Hematopoietic multipotent progenitor cell (in vitro differentiated cells): ENCODE data around the gene PKNOX1.

- CAGE, long polyA plus RNA, result no peak
These were observed 40.1 kb downstream of the RSPH1 start for GRCh38 chr21:42455832-42456352.

- CAGE, long polyA plus RNA, result no peak
These were observed 34.2 kb downstream of the RSPH1 start for GRCh38 chr21:42461715-42462409.

DNA sequence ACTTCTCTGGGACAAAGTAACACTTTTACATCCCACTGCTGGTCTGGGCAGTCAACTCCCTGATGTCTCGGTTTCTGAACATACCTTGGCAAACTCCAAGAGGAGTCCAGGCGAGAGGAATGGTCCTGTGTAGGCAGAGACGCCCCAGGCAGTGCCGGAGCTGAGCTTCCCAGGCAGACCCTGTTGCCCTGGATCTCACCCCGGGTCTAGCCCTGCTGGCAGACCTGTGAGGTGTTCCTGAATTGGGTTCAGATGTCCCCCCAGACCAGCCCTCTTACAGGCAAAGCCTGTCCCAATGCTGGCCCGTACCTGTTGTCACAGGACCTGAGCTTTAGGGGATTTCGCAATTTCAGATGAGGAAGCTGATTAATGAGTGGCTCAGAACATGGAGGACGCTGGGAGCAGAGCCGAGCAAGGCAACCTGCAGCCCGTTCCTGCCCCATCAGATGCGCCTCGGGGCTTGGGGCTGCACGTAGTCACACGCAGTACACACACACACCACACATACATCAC, 38.6 kb upstream of the PDE9A start:
- CAGE, long polyA plus RNA, result no peak

DNA sequence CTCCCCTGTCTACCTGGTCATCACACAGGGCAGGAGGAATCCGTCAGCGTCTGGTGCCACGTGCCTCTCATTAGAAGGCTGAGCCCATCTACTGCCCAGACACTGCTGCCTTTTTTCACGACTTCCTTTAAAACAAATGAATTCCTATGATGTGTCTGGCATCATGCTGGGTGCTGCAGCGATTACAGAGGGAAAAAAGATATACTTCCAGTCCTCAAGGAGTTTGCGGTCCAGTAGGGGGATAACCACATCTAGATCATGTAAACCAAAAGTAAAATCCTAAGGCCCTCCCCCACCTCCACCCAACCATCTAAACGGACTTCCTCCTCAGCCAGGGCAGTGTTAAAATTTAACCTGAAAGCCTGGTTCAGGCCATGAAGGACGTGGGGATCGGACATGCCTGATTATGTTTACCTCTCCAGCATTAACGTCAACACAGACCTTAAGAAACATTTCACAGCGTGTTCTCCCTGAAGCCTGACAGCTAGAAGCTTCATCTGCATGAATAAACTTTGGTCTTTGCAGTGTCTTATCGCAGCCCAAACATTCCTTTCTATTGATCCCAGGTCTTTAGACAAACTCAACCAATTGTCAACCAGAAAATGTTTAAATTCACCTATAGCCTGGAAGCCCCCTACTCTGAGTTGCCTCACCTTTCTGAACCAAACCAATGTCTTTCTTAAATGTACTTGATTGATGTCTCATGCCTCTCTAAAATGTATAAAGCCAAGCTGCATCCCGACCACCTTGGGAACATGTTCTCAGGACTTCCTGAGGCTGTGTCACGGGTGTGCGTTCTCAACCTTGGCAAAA, 29.0 kb upstream of the PDE9A start:
- CAGE, long polyA plus RNA, result no peak

DNA sequence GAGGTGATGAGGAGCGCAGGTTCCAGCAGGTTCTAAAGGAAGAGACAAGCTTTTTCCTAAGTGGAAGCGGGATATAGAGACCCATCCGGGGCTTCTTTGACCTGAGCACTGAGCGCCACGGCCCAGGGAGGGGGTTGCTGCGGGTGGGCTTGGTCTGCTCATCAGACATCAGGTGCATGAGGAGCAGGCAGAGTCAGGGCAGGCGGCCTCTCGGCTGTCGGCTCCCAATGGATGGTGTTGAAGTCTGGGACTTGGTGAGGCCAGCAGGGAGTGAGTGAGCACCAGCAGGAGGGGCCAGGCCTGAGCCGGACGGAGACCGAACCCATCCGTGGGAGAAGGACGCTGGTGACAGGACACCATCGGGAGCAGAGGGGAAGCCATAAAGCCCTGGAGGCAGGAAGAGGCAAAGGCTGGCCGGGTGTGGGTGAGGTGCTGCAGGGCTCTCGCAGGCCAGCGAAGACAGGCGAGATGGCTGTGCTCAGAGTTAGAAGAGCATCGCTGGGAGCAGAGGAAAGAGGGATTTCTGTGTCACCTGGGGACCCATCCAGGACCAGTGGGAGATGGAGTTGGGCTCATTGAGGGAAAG, 49.7 kb downstream of the PDE9A start:
- CAGE, long polyA plus RNA, result no peak

- CAGE, long polyA plus RNA, result no peak
These were observed 50.6 kb downstream of the PDE9A start for GRCh38 chr21:42703950-42704465.

- CAGE, long polyA plus RNA, result no peak
These were observed 66.2 kb downstream of the PDE9A start for GRCh38 chr21:42719581-42719981.

- CAGE, long polyA plus RNA, result no peak
These were observed 110.3 kb downstream of the WDR4 start for GRCh38 chr21:42768946-42769570.

DNA sequence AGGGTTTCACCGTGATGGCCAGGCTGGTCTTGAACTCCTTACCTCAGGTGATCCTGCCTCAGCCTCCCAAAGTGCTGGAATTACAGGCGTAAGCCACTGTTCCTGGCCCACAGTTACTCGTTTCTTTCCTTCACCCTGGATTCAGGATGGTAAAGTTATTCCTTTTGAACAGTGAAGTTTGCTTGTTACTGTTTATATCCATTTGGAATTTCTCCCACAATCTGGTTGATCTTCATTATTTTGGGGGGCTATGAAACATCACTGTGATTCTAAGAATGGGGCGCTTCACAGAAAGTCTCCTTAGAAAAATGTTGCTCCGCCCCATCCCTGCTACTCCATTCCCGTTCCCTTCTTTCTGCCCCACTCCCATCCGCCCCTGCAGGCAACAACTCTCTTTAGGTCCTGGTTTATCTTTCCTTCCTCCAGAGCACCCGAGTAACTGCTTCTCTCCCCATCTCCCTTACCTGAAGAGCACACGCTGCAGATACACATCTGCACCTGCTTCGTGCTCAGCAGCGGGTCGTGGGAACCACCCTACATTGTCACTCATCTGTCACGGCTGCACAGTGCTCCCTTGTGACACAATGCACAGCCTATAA, 42.8 kb downstream of the WDR4 start:
- CAGE, long polyA plus RNA, result no peak

DNA sequence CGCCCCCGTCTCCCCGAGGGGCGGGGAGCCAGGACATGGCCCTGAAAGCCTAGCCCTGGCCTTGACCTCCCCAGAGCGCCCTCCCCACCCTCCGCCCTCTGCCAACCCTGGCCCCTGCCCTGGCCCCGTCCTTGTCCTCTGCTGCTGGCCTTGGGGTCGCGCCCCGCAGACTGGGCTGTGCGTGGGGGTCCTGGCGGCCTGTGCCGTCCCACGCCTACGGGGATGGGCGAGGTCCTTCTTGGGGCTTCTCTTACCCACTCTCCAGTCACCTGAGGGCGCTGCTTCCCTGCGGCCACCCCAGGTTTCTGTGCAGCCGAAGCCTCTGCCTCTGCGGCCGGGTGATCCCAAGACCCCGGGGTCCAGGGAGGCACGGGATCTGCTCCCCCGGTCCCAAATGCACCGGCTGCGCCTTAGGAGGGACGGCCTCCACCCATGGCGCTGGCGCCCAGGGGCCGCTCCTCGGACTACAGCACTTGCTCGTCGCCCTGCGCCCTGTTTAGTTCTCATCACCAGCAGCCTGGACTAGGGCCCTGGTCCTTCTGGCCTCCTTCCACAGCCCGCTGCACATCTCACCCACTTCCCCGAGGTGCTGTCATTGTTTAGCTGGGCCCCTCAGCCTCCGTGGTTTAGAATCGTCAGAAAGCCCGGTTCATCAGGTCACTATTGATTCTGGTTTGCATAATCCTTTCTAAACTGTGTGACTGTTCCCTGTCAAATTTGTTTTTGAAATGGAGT, 41.5 kb downstream of the WDR4 start:
- CAGE, long polyA plus RNA, result no peak

- CAGE, long polyA plus RNA, result no peak
These were observed 17.4 kb upstream of the PKNOX1 start for GRCh38 chr21:42956591-42957730.

DNA sequence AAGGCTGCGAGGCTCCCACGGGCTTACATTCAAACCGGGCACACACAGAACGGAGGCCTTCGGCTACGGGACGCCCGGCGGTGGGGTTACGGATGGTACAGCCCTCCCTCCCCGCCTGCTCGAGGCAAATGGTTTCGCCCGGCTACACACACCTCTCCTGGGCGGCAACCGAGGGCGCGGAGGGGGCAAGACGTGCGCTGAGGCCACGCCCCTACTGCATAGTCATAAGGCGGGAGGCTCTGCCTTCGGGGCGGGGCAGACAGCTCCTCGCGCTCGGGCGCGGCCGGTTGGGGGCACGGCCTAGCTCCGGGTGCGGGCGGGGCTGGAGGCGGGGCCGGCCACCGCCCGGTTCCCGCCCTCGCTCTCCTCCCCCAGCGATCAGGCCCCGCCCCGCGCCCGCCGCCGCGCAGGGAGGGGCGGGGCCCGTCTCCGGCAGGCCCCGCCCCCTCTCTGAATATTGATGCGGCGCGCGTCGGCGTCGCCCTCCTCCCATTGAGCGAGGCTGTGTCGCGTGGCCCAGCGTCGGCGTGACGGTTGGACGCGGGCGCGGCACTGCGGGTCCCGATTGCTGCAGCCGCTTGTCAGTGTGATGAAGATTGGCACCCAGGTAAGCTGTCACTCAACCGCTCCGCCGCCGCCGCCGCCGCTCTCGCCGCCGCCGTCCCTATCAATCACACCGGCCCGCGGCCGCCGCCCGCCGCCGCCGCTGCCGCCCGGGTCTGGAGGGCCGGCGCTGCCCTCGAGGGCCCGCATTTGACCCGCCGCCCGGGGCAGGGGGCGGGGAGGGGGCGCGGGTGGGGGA, at the start of gene PKNOX1:
Gene PKNOX1, plus strand, starts transcription at position 505 of the 802 bp plus-strand sequence.
- CAGE, long polyA plus RNA, result no peak

DNA sequence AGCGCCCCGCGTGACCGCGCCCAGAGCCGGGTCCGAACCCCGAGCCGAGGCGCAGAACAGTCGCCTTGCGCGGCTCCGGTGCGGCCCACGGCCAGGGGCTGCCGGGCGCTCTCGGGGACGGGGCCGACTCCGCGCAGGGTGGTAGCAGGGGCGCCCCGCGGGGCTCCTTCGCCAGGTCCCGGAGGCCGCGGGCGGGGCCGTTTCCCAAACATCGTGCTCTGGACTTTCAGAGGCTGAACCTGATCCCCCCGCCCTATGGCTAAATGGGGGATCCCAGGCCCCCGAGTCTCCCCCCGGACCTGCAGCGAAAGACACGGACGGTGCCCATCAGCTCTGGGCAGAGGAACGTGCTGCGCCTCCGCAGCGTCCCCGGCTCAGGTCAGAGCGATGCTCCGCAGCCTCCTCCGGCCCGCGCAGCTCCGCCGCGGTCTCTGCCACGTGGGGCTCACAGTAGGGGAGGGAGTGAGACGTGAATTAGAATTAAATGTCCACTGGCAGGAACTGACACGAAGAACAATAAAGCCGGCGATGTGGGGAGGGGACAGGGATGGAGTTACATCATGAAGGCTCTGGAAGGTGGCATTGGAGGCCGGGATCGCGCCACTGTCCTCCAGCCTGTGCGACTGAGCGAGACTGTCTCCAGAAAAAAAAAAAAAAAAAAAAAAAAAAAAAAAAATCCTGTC, 947 bp upstream of the CBS start:
- CAGE, long polyA plus RNA, result no peak

DNA sequence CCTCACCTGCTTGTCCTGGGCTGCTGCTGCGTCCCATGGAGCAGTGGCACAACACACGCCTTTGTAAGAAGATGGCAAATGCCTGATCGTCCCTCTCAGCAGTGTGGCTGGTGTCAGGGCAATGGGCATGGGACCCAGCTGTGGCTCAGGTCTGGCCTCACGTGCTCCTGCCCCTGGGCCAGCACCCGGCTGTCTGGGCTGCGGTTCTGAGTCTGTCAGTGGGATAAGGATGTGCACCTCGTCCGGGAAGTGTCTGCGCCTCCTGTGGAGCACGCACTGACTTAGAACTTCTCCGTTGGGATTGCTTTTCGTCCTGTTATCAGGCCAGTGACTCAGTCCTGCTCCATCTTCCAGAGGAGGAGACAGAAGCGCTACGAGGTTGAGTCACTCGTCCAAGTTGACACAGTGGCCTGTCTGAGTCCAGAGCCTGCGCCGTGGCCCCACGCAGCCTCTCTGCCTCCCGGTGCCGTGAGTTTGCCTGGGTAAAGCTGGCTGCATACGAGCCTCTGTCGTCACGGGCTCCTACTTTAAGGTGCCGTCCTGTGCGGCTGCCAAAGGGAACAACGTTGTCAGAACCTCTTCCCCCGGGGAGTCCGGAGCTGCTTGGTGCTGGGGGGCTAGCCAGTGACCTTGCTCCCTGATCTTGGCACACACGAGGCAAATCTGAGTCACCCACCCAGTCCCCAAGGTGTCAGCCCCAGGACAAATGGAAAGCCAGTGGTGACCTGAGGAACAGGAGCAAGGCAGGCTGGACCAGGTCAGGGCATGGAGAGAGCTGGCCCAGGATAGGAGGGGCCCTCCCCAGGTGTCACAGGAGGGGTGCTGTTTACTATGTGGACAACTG, 41.2 kb downstream of the CRYAA start:
- CAGE, long polyA plus RNA, result no peak

DNA sequence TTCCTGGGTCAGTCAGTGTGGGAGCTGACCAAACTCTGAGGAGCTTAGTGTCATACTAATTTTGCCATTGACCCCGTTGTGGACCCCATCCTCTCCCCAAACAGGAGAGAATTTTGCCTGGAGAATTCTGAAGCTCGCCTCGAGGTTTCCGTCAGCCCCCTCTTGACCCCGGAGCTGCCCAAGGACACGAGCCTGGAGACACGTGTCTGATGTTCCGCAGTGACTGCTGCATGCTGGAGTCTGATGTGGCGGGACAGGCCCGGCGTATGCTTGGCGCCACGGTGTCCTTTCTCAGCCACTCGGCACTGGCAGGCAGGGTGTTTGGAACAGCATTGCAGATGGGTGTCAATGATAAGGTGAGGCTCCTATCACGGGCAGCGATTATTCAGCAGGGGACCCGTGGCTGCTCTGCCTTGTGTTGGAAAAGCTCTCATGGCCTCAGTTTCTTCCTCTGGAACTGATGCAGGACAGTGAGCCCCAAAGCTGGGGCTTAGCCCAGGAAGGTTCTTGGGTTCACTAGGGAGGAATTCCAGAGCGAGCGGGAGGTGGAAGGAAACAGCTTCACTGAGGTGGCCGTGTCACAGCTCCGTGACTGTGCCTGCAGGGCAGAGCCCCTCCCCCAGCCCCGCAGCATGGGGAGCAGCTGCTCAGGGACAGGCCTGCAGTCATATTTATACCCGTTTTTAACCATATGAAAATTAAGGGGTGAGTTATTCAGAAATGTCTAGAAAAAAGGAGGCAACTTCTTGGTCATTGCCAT, 123.6 kb downstream of the SIK1 start:
- CAGE, long polyA plus RNA, result no peak

GRCh38 chr21:43339598-43340356, 87.2 kb downstream of the SIK1 start:
- CAGE, long polyA plus RNA, result no peak

DNA sequence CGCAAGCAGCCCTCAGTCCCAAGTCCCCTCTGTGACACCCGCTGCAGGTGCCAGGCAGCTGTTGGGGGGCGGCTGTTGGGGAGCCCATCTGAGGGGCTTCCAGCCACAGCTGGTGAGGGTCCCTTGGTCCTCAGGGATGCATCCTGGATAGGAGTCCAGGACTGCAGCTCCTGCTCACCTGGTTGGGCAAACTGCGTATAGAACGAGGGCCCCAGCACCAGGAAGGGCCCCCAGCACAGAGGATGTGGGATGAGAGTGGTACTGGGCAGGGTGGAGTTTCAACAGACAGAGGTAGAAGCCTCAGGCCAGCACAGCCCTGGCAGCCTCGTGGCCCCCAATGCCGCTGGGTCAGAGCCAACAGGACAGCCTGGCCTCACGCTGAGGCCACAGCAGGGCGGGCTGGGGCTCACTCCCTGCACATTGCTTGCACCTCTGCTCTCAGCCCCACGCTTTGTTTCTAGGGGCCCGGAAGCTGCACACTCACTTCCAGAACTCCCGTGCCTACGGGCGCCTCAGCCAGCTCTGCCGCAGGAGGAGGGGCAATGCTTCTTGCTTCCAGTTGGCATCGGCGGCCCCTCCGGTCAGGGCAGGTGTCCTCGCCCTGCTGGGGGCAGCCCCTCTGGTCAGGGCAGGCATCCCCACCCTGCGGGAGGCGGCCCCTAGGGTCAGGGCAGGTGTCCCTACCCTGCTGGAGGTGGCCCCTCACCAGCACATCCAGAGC, 73.0 kb downstream of the SIK1 start:
- CAGE, long polyA plus RNA, result no peak

- CAGE, long polyA plus RNA, result no peak
These were observed 7.9 kb downstream of the H2BC12L start for GRCh38 chr21:43572988-43573225.

DNA sequence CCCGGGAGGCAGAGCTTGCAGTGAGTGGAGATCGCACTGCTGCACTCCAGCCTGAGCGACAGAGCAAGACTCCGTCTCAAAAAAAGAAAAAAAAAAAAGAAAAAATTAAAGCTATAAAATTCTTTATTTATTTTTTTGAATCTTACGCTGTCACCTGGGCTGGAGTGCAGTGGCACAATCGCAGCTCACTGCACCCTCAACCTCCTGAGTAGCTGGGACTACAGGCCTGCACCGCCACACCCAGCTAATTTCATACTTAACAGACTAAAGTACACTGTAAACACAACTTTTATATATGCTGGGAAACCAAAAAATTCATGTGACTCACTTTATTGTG, 40.5 kb downstream of the HSF2BP start:
- CAGE, long polyA plus RNA, result no peak

GRCh38 chr21:43721944-43722808, 3.2 kb downstream of the PDXK start:
- CAGE, long polyA plus RNA, result no peak